AG09309 (cell line): Measurements from ENCODE around the gene OSMR.

DNA sequence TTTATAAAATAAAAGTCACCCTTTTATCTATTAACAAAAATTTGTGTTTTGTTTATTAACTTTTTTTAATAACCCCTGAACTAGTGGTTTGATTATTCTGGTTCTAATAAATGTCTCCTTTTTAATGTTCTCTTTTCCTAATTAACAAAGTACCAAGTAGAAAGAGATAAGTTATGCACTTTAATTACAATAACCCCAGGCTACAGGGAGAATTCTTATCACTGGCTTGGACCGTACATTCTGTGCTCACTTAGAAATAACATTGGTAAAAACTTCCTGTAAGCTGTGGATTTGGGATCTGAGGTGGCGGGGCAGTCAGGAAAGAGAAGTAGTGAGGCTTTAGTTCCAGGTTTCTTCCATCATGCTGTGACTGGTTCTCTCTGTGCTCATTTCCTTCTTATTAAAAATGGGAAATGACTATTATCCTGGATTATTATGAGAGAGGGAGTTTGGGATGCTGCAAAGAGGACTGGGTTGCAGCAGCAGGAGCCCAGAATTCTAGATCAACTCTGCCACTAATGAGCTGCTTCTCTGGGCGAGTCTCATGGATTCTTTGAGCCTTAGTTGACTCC lies 142.0 kb downstream of the EGFLAM start:
- RRBS: no CpG with 5 or more reads among the region's 3 CpGs

DNA sequence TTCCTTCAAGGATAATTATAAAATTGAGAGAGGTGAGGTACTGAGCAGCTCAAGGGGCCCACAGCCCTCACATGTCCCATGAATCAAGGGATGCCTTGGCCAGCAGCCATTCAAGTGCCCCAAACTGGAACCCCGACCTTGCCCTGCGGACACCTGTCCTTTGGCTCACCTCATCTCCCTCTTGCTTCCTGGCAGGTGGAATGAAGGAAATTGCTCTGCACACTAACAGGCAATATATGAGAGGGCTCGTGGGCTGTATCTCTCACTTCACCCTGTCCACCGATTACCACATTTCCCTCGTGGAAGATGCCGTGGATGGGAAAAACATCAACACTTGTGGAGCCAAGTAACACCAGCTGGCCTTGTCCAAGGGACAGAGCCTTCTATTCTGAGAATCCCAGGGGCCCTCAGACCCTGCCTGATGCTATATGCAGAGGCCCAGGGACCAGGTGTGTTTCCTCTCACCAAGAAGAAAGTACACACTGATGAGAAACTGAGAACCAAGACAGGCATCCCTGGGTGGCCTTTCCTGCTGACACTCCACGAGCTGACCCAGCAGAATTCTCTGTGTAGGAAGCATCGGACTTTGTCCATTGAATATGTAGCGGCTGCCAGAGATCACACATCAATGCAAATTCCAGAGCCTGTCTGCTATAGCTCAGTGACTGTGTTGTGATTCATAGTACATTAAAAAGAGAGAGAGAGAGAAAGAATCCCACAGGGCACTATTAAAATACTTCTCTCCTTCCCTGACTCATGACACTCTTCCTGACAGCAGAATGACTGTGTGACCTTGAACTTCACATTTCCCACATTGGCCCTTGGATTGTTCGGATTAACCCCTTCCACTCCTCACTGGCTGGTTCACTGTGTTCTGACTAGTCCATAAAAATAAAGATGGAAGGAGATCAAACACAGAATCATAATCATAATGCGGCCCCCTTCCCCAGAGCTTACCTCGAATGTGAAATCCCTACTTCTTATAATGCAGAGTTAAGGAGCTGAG lies 92.5 kb downstream of the LIFR start:
- RRBS: no CpG with 5 or more reads among the region's 12 CpGs

DNA sequence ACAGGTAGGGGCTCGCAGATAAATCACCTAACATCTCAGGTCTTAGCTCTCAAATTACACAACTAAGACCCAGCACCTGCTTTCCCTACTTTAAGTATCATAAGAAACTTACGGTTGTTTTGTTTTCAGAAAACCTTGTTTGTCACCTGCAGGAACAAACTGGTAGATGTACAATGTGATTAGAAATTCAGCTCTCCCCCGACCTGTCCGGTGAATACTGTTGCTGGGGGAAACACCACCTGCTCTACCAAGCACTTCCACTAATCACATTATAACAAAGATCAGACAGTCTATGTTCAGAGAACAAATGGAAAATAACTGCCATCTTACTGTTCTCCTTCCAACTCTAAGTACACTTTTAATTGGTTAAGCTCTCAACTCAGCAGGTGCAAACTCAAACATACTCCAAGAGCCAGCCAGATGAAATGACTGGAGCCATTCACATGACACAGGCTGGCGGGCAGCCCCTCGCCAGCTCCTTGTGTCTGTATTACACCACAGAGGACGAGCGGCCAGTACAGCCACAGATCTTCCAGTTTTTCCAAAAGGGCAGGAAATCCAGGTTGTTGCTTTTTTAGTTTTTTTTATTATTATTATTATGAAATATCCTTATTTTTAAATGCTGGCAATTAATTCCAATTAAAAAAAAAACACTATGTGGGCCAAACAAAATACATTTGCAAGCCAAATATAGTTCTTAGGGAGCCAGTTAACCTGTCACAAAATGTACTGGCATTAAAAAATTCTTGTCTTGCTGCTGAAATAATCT lies 16.1 kb downstream of the LIFR start:
- RRBS: no CpG with 5 or more reads among the region's 8 CpGs

GRCh38 chr5:38622579-38622950 lies 66.1 kb upstream of the LIFR start:
- RRBS: no CpG with 5 or more reads among the region's 5 CpGs

DNA sequence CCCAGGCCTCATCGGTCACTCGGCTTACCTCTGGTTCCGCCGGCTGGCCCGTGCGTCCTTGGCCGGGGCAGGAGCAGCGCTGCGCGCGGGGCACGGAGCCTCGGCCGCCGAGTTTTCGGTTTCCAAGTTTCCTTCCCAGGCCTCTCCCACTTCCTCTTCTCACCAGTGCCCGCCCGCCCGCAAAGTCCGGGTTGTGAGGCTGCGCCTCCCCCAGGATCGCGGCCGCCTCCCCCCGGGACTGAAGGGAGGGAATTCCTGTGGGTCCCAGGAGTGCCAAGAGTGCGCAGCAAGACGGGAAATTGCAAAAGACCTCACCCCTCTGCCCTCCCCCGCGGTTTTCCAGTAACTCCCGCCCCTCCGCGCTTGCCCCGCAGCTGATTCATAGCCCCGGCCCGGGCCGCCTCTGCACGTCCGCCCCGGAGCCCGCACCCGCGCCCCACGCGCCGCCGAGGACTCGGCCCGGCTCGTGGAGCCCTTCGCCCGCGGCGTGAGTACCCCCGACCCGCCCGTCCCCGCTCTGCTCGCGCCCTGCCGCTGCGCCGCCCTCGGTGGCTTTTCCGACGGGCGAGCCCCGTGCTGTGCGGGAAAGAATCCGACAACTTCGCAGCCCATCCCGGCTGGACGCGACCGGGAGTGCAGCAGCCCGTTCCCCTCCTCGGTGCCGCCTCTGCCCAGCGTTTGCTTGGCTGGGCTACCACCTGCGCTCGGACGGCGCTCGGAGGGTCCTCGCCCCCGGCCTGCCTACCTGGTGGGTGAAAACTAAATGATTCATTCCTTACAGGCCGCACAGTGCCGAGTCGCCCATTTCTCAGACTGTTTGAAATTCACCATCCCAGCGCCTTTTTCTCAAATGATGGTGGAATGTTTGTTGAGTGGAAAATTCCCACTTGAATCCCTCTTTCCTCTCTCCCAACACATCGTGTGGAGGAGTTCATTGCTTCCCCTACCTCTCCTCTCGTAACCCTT lies at the start of gene OSMR:
Gene OSMR, plus strand, starts transcription at position 373 of the 966 bp plus-strand sequence.
- RRBS: 1% methylated on average over 27 of the region's 91 CpGs

DNA sequence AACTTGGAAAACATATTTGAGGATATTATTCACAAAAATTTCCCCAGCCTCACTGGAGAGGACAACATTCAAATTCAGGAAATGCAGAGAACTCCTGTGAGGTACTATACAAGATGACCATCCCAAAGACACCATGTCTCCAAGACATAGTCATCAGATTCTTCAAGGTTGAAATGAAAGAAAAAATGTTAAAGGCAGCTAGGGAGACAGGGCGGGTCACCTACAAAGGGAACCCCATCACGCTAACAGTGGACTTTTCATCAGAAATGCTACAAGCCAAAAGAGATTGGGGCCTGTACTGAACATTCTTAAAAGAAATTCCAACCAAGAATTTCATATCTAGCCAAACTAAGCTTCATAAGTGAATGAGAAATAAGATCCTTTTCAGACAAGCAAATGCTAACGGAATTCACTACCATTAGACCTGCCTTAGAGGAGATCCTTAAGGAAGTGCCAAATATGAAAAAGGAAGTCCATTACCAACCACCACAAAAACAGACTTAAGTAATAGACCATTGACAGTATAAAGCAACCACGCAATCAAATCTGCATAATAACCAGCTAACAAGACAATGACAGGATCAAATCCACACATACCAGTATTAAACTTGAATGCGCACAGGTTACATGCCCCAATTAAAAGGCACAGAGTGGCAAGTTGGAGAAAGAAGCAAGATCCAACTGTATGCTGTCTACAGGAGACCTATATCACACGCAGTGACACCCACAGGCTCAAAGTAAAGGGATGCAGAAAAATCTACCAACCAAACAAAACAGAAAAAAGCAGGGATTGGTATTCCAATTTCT lies 63.7 kb downstream of the OSMR start:
- RRBS: no CpG with 5 or more reads among the region's 6 CpGs

- RRBS: no CpG with 5 or more reads among the region's 4 CpGs
These were observed 94.5 kb downstream of the RICTOR start for GRCh38 chr5:38979523-38980282.

- RRBS: no CpG with 5 or more reads among the region's 4 CpGs
These were observed 59.6 kb downstream of the RICTOR start for GRCh38 chr5:39014417-39015166.

DNA sequence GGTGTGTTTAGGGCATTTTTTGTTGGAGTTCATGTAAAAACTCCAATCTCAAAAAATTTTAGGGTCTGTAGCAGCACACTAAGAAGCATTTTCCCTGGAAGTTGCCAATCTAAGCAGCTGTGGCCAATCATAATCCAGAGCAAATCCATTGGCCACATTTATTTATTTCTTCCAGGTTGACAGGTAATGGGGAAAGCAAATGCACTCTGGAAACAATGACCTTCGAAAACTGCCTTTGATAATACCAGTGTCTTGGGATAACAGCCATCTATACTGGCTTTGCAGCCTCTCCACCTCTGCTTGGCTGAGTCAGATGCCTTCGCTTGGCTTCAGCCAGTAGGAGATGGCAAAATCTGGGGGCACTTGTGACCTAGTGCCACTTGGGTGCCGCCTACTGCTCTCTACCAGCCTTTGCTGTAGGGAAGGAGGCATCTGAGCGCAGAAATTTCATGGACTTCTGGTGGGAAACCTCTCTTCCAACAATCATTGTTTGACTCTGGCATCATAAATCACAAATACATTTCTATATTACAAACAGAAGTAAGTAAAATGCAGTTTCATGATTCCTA lies 21.9 kb downstream of the FYB1 start:
- RRBS: no CpG with 5 or more reads among the region's 4 CpGs

- RRBS: no CpG with 5 or more reads among the region's 7 CpGs
These were observed 1.6 kb downstream of the FYB1 start for GRCh38 chr5:39217718-39218173.

- RRBS: no CpG with 5 or more reads among the region's 6 CpGs
These were observed 3.9 kb downstream of the DAB2 start for GRCh38 chr5:39420773-39421384.

GRCh38 chr5:40649413-40649818 lies 30.3 kb upstream of the PTGER4 start:
- RRBS: no CpG with 5 or more reads among the region's 4 CpGs

DNA sequence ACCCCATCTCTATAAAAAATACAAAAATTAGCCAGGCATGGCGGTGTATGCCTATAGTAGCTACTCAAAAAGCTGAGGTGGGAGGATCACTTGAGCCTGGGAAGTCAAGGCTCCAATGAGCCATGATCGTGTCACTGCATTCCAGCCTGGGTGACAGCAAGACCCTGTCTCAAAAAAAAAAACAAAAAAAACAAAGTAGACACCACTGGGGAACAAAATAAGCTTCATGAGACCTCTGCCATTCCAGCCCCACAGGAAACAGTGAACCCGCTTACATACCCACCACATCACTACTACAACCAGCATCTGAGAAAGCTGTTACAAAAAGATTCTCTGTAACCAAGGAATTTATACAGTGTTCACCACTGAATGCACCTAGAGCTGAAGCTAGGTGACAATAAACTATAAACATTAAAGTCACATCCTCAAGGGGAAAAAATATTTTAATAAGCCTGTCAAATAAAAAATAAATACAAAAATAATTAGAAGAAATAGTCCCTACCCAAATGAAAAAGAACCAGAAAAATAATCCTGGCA lies 26.1 kb upstream of the PTGER4 start:
- RRBS: no CpG with 5 or more reads among the region's 3 CpGs

DNA sequence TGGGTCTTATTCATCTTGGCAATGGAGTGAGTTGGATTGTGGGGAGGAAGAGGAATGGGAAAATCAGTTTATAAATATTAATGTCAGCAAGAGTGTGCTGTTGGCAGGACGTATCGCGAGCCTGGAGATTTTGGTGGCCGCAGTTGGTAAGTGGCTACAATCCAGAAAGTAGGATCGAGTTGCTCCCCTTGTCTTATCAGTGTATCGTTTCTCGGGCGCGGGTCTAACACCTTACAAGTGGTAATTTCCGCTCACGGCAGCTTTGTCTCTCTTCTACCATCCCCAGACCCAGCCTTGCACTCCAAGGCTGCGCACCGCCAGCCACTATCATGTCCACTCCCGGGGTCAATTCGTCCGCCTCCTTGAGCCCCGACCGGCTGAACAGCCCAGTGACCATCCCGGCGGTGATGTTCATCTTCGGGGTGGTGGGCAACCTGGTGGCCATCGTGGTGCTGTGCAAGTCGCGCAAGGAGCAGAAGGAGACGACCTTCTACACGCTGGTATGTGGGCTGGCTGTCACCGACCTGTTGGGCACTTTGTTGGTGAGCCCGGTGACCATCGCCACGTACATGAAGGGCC lies 1.0 kb downstream of the PTGER4 start:
- RRBS: 7% methylated on average over 2 of the region's 30 CpGs

GRCh38 chr5:40684419-40685042 lies 4.8 kb downstream of the PTGER4 start:
- RRBS: no CpG with 5 or more reads among the region's 1 CpG

DNA sequence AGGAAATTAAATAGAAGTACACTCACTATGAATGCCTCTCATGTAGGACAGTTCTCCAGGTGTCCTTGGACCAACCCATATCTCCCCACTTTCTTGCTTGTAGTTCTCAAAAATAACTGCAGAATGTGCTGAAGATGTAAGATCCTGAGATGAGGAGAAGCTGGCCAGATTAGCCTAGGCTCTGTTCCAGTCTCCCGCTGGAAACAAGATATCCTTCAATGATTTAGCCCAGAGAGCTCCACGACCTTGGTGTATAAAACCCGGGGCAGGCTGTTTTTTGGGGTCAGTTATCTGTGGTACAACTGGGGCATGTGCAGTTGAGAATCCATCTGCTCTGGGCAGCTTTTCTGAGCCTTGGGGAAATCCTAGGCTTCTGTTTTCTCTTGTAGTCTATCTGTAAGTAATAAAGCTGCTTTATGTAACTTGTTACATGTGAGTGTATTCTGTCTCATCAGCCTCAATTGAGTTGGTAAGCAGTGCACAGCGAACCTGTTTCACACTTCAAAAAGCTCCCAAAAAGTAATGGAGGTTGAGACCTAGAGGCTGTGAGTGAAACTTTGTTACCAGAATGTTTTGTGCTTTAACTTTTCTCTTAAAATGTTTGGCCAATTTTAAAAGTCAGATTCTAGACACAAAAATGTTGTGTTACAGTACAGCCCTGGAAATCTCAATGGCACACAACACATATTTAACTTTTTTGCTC lies 24.7 kb upstream of the MROH2B start:
- RRBS: no CpG with 5 or more reads among the region's 4 CpGs

DNA sequence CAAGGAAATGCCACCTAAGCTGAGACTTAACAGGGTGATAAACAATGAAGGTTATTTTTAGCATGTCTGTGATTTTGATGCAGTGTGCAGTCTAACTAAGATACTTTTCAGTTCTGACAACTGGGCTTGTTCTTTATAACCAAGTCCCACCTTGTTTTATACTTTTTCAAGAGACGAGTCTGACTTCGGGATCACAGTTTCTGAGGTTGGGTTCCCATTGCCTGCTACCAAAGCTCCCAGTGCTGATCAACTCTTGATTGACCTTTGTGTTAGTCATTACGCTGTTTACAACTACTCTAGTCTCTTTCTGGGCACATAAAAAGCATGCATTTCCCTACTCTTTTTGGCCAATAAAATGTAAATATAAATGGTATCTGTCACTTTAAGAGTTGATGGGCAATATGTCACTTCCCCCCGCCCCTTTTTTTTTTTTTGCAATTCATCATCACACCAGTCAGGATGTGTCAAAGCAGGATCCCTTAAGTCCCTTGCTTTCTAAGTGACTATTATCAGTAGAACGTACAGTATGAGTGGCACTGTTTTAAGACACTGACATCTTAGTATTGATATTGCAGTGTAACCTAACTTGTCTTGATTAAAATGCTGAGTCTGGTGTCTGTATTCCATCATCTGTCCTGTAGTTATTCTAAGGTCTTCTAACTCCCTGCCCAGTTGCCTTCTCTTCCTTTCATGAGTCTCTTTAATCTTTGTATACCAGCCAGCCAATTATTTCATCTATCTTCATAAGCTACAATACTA lies 31.3 kb downstream of the C6 start:
- RRBS: no CpG with 5 or more reads among the region's 5 CpGs

DNA sequence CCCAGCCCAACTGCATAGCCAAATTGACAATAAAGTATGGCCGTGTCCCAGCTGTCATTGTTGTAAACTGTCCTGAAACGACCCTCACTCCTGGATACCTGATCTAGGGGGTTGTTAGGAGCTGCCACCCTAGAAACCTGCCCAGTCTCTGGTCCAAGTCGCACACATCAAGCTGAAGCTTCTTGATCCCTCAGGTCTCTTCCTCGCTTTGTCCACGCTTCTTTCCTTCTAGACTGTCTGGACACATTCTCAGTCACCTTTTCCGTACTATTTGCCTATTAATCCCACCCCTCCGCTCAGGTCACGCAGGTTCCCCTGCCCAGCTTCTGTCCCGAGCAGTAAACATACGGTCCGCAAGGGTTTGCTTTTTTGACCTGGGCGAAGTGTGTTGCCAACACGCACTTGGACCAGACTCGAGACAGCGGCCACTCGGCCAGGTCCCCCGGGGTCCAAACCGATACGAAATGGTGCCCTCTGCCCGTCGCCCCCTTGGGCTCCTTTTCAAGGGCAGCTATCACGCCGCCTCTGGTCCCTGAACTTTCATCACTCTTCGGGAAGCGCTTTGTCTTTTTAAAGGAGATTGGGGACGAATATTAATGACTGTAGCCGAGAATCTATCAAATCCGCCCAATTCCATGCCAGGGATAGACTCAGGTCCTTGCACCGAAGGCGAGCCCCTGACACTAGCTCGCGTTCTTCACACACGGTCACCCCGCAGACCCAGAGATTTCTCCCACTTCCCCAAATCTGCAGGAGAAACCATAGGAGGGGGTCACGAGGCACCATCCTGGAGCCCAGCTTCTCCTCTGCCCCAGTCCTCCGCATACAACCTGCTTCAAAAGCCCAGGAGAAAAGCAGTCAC lies 820 bp downstream of the PLCXD3 start:
- RRBS: no CpG with 5 or more reads among the region's 36 CpGs

DNA sequence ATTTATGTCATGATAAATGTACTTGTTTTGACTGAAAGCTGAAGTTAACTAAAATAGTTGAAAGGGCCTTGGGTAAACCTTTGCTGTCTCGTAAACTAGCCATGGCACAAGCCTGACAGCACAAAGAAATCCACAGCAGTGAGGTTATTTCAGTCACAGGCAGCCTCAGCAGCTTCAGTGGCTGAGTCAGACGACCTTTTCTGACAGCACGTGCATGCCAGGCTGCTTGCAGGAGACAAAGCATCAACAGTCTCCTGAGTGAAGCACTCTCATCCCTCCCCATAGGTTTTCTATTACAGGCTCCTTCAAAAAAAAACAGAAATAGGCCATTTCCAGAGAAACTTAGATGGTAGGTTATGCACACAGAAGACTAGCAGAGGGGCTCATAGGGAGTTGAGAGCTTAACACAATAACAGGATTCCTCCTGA lies 34.6 kb downstream of the OXCT1 start:
- RRBS: no CpG with 5 or more reads among the region's 3 CpGs

GRCh38 chr5:41871718-41872195 lies 1.5 kb upstream of the OXCT1 start:
- RRBS: no CpG with 5 or more reads among the region's 2 CpGs